Breast (tissue), 4 donors: ENCODE measurements around a stretch of chr14.

DNA sequence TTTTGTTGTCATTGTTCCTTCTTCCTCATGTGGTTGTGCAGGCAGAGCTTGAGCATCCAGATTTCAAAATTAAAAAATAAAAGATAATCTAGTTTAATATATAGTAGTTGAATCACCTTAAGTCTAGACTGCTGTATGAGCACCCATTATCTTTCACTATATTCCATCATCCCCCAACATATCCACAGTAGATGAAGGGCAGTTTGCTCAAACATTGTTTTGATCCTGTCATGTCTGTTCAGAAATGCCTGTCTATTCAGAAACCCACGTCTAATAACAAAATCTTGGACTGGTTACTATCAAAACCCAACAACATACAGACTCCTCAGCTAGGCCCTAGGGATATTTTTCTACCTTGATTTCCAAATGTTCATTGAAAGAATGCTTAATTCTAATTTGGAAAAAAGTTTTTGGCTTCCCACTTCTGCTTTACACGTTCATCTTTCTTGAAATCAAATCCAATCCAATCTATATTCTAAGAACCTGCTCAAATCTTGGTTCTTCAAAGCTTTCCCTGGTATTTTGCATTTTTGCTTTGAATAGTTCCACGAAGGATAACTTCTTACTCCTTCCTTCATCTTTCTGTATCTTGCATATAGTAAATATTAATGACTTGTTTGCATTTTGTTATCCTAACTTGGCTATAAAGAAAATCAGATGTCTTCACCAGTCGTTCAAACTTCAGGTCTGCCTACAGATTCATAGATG is 21.7 kb downstream of the PSMA3 start:
- PRO-cap, 3 experiments = no peak in any of the 3 experiments
- RRBS = no CpG with 5 or more reads among the region's 4 CpGs

DNA sequence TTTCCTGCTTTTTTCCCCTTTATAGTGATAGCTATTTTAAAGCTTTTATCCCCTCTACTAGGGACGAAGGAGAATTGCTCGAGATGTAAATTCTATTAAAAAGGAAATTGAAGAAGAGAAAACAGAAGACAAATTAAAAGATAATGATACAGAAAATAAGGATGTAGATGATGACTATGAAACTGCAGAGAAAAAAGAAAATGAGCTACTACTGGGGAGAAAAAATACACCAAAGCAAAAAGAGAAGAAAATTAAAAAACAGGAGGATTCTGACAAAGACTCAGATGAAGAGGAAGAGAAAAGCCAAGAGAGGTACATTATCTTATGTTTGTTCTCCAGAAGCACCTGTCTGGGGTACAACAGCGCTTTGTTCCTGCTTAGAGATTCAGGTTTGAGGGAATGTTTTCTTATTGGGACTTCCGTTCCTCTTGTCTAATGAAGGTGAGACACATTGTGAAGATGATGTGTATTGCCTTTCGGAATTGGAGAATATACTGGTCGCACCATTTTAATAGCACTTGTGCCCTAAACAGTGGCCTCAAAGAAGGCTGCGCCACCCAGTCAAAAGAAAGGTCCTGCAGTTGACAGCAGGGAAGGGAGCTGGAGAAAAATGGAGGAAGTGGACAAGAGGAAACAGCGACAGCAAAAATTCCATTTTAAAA is 44.6 kb upstream of the TOMM20L start:
- PRO-cap, 3 experiments = no peak in any of the 3 experiments
- RRBS = no CpG with 5 or more reads among the region's 8 CpGs

DNA sequence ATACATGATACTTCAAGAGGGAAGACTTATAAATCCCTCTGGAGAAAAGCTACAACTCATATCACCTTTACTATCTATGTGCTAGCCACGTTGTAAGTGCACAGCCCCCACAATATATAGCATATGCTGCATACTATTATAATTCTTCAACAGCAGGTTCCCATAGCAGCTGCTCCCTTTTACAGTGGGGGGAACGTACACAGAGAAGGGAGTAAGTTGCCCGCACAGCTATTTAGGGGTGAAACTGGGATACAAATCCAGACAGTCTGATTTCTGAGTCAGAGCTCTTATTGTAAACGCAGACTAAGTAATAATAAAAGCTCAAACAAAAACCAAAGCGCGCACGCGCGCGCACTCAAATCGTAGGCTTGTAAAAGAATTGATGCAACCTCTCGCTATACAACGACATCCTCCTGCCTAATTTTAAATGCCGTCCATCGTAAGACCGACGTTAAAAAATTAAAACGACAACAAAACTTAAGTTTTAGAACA is 822 bp upstream of the DACT1 start:
- PRO-cap, 3 experiments = no peak in any of the 3 experiments
- RRBS = no CpG with 5 or more reads among the region's 18 CpGs

DNA sequence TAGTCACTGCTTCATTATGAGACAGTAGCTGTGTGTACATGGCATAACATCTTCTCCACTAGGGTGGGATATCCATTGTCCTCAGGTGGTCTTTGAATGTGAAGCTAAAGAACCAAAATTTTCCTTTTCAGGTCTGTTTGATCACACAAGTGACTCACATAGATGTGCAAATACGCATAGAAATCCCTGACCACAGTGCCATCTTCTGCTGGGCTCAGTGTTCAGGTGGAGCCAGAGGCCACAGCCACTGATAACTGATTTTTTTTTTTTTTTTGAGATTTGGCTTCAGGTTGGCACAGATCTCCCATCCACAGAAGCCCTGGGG is 125.7 kb downstream of the DAAM1 start:
- PRO-cap, 3 experiments = no peak in any of the 3 experiments
- RRBS = no CpG with 5 or more reads among the region's 1 CpG

DNA sequence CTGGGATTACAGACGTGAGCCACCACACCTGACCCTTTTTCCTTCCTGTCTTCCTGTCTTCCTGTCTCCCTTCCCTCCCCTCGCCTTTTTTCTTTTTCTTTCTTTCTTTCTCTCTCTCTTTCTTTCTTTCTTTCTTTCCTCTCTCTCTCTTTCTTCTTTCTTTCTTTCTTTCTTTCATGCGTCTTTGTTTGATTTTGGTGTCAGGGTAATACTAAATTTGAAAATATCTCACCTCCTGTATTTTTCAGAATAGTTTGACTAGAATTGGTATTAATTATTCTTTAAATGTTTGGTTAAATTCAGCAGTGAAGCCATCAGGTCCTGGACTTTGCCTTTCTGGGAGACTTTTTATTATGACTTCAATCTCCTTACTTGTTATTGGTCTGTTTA is 81.1 kb downstream of the GPR135 start:
- PRO-cap, 3 experiments = no peak in any of the 3 experiments
- RRBS = no CpG with 5 or more reads among the region's 3 CpGs

- PRO-cap, 3 experiments = no peak in any of the 3 experiments
- RRBS = no CpG with 5 or more reads among the region's 12 CpGs
Measured at GRCh38 chr14:59447335-59448116, 17.7 kb downstream of the GPR135 start.

- PRO-cap, 3 experiments = peak in 2 of 3 experiments; most common plus-strand start chr14:59483811 (in 1)
- RRBS = under 1% methylated on average over 42 of the region's 61 CpGs
Measured at GRCh38 chr14:59483620-59484236, 480 bp downstream of the L3HYPDH start.

DNA sequence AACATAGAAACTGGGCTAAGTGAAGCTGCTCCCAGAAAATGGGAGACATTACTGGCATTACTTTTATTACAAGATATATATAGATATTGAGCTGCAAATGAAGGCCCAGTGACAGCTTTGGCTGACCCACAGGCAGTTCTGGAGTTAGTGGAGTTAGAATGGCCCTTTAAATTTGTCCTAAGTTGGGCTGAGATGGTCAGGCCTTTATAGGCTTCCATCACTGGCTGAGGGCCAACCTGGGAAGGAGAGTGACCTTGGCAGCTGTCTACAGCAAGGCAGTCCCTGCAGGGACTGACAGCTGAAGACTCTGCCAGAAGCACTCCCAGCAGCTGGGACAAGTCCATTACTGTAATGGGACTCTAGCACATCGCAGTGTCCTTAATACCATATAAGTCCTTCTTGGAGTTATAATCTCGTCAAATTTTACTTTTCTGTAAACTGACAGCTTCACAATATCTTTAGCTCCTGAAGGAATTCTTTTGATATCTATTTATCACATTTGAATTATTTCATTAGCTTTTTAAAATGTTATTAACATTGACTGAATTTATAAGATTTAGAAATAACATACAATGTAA is 88.6 kb upstream of the PCNX4 start:
- PRO-cap, 3 experiments = no peak in any of the 3 experiments
- RRBS = no CpG with 5 or more reads among the region's 2 CpGs

DNA sequence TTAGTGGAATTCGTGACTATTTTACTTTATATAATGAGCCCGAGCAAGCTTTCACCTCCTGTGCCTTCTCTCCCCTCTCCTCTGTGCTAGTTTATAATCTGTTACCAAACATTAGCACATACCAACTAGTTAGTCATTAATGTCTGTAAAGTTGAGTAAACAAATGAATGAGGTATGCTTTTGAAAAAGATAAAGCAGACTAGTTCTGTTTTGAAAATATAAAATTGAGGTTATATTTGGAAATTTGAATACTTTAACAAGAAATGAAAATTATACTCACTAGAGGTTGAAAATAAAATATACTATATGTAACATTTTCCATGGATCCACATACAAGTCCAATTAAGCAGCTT is 87.6 kb upstream of the PCNX4 start:
- PRO-cap, 3 experiments = no peak in any of the 3 experiments
- RRBS = no CpG with 5 or more reads among the region's 2 CpGs

- PRO-cap, 3 experiments = no peak in any of the 3 experiments
- RRBS = no CpG with 5 or more reads among the region's 5 CpGs
Measured at GRCh38 chr14:60174614-60174882, 9.3 kb upstream of the DHRS7 start.

- PRO-cap, 3 experiments = no peak in any of the 3 experiments
- RRBS = no CpG with 5 or more reads among the region's 4 CpGs
Measured at GRCh38 chr14:60253902-60254678, 5.1 kb downstream of the PPM1A start.

- PRO-cap, 3 experiments = no peak in any of the 3 experiments
- RRBS = 9% methylated on average over 7 of the region's 16 CpGs
Measured at GRCh38 chr14:60485114-60485431, 790 bp downstream of the C14orf39 start.

- PRO-cap, 3 experiments = peak in 1 of 3 experiments; most common minus-strand start chr14:60616755 (in 1)
- RRBS = no CpG with 5 or more reads among the region's 11 CpGs
Measured at GRCh38 chr14:60616458-60617144, 32.7 kb downstream of the SIX1 start.

DNA sequence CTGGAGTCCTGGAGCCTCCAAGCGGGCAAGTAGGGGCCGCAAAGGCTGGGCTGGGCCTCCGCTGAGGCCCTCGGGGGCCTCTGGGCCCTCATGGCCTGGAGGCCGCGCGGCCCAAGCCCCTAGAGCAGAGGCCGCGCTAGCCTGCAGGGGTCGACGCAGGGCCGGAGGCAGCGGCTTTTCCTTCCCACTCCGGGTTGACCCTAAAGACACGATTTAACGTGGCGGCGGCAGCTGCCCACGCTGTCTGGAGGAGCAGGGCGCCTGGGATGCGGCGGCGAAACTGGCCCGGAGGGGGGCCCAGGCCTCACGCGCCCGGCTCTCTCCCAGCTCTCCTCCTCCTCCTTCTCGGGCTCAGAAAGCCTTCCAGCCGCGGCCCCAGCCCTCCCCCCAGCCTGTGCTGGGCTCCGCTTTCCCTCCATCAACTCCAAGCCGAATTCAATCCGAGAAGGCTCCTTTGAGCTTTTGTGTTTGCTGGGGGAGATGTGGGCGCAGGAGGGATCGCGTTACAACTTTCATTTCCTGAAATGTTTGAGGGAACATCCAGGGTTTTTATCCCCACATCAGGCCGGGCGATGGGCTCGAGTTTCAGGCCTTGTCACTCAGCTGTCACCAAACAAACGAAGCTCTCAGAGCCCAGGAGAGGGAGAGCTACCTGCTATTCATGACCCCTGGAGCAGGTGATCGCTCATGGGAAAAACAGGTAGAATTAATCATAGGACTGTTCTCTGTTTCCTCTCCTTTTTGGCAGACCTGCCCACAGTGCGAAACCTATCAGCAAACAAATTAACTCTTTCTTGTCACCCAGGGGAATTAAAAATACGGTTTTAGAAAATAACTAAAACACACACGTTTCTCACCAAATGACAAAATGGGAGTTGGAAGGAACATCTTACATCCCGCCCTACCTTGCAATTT is 11.4 kb downstream of the SIX1 start:
- PRO-cap, 3 experiments = no peak in any of the 3 experiments
- RRBS = 3% methylated on average over 9 of the region's 45 CpGs

DNA sequence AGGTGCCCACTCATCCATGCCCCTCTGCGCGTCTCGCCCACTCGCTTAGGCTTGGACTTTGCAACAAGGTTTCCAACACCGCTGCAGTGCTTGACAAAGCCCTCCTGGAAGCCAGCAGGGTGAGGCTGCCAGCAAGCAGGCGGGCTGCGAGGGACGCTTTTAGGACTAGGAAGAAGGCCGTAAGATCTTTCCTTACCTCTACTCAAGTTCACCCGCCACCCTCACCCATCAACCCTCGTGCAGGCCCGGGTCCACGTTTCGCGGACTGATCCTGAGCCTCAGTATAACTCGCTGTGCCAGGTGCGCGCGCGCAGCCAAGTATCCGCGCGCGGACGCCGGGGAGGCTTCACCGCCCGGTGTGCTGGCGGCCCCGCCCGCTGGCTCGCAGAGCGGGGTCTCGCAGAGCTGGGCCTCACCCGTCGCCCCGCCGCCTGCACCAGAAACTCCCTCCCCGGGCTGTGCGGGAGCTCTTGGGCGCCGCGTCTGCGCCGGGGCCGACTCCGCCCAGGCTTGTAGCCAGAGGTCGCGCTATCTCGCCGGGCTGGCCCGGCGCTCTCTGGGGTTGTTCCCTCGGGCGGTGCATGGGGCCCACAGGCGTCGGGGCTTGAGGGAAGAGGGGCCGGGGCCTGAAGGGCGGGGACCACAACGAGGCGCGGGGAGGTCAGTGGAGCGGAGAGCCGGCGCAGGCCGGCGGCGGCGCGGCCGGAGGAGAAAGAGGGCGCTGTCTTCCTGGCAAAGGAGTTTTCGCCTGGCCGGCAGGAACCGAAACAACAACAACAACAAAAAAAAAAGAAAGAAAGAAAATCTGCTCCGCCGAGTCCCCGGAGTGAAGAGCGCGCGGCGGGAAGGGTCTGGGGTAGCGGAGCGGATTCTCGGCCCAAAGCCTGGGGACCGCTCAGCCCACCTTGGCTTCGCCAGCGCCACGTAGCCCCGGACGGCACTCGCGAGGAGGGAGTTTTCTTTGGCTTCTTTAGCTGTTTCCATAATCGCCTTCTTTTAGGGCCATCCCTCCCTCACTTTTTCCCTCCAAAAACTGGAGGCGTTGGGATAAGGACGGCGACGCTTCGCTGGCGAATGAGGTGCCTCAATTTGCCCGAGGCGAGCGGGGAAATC is 7.7 kb upstream of the SIX1 start:
- PRO-cap, 3 experiments = peak in 2 of 3 experiments; most common plus-strand start position 685 of the sequence (in 2); most common minus-strand start position 460 of the sequence (in 1)
- RRBS = 3% methylated on average over 63 of the region's 103 CpGs

DNA sequence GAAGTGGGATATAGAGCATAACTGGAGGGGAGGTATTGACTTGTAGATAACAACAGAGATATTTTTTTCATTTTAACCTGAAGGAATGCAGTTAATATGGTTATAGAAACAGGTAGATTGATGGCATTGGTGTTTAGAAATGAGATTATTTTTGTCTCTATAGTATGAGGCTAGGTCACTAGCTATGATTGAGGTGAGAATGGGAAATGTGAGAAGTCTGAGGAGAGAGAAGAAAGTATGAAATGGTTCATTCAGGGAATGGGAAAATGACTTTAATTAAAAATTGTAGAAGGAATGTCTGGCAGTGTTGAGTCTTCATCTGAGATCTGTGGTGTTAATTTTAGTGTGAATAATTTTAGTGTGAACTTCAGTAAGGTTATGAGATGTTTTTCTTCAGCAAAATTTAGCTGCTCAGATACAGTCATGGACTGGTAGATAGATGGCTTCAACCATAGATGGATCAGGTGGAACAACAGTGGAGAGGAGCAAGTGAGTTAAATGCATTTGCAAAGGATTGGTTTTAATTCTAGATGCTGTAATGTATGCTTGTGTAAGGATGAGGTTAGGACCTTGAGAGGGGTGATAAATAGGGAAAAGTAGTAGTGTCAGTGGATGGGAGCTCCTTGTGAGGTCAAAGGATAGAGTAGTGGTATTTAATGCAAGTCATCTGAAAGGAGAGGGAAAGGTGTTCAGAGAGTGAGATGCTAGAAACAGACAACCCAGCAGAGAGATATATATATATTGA is 41.2 kb downstream of the MNAT1 start:
- PRO-cap, 3 experiments = no peak in any of the 3 experiments

GRCh38 chr14:60933119-60933534 is 47.8 kb downstream of the TRMT5 start:
- PRO-cap, 3 experiments = no peak in any of the 3 experiments
- RRBS = no CpG with 5 or more reads among the region's 5 CpGs

GRCh38 chr14:61218673-61219093 is 62.5 kb downstream of the TMEM30B start:
- PRO-cap, 3 experiments = no peak in any of the 3 experiments
- RRBS = no CpG with 5 or more reads among the region's 7 CpGs

- PRO-cap, 3 experiments = no peak in any of the 3 experiments
- RRBS = no CpG with 5 or more reads among the region's 8 CpGs
Measured at GRCh38 chr14:61342454-61343101, 21.2 kb downstream of the PRKCH start.

DNA sequence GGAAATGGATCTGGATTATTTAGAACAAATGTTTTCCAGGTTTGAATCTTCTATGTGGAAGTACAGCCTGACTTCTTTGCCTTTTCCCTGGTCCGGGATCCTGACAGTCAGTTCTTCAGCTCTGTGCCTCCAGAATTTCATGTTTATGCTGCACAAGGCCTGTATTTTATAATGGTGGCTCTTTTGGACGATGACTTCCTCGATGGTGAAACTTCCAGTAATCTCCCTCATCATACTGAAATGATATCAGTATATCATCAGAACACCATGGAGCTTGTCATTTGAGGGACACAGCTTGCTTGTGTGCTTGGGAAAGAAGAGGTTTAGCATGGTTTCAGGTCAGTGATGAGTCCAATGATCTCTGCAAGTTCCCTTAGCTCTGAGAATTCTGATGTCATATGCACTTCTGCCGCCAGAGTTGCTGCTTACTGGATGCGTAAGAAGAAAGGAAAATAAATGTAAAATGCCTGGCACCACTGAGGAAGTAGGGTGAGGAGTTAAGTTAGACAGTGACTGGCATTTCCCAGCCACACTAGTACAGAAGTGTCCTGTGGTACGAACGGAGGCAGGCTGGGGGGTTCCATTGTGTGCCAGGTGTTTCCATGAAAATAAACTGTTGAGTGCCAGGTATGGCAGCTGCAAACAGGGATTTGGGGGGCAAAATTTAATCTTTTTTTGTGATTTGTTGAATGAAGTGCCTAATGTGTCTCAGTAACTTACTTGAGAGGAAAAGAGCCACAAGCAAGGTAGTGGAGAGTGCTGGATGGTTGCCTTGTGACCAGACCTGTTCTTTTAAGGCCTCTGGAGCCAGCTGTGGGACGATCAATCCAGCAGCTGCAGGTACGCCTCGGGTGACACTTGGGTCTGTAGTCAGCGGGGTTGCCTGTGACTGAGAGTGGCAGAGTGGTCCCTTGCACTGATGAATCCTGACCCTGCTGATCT is 22.7 kb downstream of the PRKCH start:
- PRO-cap, 3 experiments = no peak in any of the 3 experiments
- RRBS = no CpG with 5 or more reads among the region's 11 CpGs